Spinal cord (tissue), 3 donors: ENCODE measurements around a stretch of chr3.

- PRO-cap = no peak
- RAMPAGE, long total RNA = no peak
These were observed 1.2 kb downstream of the KAT2B start for GRCh38 chr3:20041158-20042088.

DNA sequence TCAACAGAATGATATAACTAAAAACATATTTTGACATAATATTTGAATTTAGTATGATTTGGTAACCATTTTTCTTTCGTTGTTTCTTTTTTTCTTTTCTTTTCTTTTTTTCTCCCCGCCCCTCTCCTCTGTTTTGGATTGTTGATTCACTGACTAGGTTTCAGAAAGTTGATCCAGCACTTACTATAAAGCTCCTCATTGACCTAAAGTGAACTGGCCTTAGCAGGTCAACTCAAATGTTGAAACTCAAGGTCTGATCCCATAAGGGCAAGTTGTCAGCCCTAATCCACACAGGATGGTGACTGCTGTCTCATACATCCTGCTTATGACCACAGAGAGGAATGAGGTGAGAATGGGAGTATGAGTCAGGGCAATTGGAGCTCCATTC is 78.9 kb downstream of the ZNF385D start:
- PRO-cap = no peak
- RAMPAGE, long total RNA = no peak

- PRO-cap = no peak
- RAMPAGE, long total RNA = no peak
These were observed 60.9 kb downstream of the UBE2E2 start for GRCh38 chr3:23263877-23264548.

- PRO-cap = no peak
- RAMPAGE, long total RNA = start-site peak on the plus strand at chr3:23710738-23710798, 24 and 14 reads in 2 replicates
These were observed 95.1 kb upstream of the UBE2E1 start for GRCh38 chr3:23710573-23711184.

DNA sequence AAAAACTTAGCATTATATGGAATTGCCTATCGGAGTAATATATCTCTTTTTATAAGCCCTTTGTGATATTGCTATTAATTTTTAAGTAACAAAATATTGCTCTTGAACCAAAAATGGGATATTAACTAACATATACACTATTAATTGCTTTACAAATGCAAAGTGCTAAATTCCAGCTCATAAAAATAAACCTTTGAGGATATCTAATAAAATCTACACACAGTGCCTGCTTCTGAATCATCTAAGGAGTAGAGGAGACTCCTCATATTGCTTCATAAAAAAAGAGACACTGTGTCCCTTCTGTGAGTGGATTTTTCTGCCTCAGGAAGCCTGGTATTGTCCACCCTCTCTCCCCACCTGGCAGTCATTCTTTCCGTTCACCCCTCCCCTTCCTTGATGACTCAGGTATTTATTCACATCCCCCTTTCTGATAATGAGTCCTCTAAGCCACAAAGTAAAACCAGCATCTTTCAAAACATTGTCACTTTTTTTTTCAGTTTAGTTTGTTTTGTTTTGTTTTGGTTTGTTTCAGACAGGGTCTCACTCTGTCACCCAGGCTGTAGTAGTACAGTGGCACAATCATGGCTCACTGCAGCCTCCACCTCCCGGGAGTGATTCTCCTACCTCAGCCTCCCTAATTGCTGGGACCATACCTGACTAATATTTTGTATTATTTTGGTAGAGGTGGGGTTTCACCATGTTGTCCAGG is 65.3 kb upstream of the UBE2E1 start:
- PRO-cap = no peak
- RAMPAGE, long total RNA = no peak

GRCh38 chr3:23829261-23830000 is 23.7 kb downstream of the UBE2E1 start:
- PRO-cap = no peak
- RAMPAGE, long total RNA = no peak

GRCh38 chr3:23946756-23946948 is 1.6 kb downstream of the NR1D2 start:
- PRO-cap = no peak
- RAMPAGE, long total RNA = no peak

DNA sequence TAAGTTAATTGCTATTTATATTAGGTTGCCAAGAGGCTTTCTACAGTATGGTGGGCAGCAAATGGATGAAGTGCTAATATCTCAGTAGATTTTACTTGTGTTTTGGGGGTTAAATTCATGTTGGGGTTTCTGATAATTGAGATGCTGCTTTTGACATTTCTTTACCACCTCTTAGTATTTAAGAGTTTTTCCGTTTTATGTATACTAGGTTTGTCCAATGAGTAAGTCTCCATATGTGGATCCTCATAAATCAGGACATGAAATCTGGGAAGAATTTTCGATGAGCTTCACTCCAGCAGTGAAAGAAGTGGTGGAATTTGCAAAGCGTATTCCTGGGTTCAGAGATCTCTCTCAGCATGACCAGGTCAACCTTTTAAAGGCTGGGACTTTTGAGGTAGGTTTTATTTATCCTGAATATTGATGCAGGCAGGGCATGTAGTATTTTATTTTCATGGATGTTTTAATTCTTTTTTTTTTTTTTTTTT is 19.7 kb downstream of the NR1D2 start:
- PRO-cap = no peak
- RAMPAGE, long total RNA = no peak

- PRO-cap = no peak
- RAMPAGE, long total RNA = no peak
These were observed 200.8 kb downstream of the NR1D2 start for GRCh38 chr3:24145856-24146283.

GRCh38 chr3:24220726-24221366 is 273.8 kb downstream of the THRB start:
- PRO-cap = no peak
- RAMPAGE, long total RNA = no peak

GRCh38 chr3:24260417-24261020 is 234.1 kb downstream of the THRB start:
- PRO-cap = no peak
- RAMPAGE, long total RNA = no peak

DNA sequence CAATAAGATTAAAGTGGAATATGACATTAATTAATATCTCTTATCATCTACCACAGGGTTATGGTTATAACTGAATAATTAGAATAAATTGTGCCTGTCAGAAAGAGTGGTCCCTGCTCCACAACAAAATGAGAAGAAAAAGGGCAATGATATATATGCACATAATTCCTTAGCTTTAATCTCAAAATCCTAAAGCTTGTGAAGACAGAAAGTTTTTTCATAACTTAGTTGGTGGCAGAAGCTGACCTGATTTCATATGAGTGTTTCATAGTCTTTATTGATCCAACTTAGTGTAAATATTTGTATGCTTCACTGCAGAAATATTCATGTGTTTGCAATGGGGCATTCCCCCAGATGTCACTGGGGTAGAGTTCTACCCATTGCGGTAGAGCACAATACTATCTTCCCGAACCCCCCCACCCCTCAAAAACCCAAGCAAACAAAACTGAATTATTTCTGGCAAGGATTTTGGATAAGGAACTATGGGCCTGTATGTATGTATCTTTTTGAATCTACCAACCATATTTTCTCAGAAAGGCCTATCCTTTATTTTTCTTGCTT is 221.2 kb downstream of the THRB start:
- PRO-cap = no peak
- RAMPAGE, long total RNA = no peak

DNA sequence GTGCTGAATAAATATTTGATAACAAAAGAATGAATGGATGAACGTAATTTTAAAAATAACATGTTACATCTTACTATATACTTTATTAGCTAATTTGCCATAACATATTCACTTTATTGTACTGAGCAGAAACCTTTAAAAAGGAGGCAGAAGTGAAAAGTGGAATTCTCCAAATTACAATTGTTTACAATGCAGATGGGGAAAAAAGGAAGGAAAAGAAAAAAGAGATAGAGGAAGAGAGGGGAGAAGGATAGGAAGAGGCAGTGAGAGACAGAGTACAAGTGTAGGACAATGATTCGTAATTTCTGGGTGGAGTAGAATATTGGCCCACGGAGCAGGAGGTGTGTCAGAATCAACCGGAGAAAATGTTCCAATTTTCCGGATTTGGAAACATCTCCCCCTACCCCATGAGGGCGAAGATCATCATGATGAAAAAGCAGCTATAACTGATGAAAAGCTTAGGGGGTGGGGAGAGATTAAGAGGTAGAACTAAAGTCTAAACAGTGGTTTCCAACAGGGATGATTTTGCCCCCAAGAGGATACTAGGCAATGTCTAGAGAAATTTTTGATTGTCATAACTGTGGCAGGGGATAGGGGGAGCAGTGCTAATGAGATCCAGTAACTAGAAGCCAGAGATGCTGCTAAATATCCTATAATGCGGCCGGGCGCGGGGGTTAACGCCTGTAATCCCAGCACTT is 16.1 kb downstream of the THRB start:
- PRO-cap = no peak
- RAMPAGE, long total RNA = no peak

- PRO-cap = no peak
- RAMPAGE, long total RNA = no peak
These were observed 36.3 kb upstream of the THRB start for GRCh38 chr3:24531014-24531369.

DNA sequence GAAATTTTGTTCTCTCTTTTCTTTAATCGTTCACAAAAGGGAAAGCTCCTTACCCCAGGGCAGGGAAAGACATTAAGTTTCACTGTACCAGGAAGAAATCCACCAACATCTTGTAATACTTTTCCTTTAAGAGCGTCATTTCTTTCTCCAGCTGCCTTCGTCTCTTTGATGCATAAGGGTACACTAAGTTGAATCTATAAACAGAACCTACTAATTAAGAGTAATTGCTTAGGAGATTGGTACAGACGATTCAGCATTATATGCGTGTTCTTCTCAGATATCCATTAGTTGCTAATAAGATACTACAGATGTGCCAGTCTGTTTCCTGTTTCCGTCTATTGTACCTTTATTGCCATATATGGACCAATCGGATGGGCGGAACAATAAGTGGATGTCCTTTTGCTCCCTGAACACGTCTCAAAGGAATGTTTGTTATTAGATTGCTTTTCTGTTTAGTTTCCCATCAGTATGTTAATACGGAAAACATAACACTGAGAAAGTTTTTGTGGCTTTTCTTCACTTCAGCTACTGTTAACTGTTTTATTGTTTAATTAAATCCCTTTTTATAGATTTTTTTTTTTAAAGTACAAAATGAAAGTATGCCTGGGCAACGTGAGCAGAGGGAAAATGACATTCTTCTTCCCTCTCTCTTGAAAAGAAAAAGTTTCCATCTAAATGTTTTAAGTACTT is 276.6 kb upstream of the RARB start:
- PRO-cap = no peak
- RAMPAGE, long total RNA = no peak

DNA sequence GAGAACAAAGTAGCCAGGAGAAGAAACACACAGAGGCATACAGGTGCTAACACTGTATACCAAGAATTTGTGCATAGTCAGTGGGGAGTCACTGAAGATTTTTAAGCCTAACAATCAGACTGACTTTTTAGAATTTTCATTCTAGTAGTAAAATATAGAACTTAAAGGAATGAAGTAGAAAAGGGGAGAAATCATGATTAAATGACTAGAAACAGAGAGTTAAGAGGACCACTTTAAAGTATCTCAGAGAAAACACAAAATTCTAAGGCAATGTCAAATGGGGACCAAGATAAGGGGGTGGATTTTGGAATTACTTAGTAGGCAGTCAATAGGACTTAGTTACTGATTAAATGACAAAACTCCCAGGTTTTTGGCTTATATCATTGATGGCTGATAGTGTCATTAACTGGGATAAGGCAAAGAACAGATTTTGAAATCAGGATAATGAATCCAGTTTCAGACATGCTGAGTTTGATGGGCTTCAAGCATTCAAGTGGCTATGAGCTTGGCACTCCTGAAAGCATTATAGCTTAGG is 54.0 kb downstream of the TOP2B start:
- PRO-cap = no peak
- RAMPAGE, long total RNA = no peak

- PRO-cap = no peak
- RAMPAGE, long total RNA = no peak
These were observed 46.3 kb downstream of the TOP2B start for GRCh38 chr3:25618351-25618884.

- PRO-cap = no peak
- RAMPAGE, long total RNA = no peak
These were observed 183.6 kb upstream of the LRRC3B start for GRCh38 chr3:26439087-26439299.

GRCh38 chr3:26914924-26915296 is 292.3 kb downstream of the LRRC3B start:
- PRO-cap = no peak
- RAMPAGE, long total RNA = no peak

- PRO-cap = no peak
- RAMPAGE, long total RNA = no peak
These were observed 8.8 kb downstream of the NEK10 start for GRCh38 chr3:27359967-27361099.